Measurements from ENCODE around the genes HOXB5 and PRAC1.

GRCh38 chr17:48439952-48440591, 10.1 kb upstream of the SKAP1 start:
- PRO-cap, result no peak

DNA sequence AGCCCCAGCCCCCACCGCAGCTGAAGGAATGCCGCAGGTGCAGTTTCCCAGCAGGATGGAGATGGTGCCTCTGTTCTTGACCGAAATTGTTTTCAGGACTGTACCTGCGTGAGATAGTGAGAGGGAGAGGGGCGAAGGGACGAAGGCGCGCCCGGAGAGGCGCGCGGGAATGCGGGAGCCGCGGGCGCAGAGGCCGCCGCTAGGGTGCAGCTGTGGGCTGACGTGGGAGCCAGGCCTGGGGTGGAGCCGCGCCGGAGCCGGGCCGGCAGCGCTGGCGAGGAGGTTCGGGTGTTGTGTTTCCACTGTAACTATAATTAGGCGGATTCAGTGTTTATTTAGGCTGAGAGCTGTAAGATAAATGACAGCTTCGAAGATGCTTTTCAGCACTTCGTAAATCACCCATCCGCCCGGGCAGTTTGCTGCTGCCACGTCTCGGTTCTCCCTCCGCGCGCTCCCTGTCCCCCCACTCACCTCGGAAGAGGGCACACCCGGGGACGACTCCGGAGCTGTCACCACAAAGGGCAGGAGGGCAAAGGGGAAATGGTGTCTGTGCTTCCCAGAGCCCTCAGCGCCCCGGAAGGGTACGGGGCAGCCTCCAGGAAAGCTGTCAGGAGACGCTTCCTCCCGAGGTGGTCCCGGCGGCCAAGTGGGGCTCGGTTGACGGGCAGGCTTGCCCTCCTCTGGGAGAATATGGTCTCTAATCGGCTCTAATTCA, 38.2 kb downstream of the HOXB1 start:
- PRO-cap, result no peak

DNA sequence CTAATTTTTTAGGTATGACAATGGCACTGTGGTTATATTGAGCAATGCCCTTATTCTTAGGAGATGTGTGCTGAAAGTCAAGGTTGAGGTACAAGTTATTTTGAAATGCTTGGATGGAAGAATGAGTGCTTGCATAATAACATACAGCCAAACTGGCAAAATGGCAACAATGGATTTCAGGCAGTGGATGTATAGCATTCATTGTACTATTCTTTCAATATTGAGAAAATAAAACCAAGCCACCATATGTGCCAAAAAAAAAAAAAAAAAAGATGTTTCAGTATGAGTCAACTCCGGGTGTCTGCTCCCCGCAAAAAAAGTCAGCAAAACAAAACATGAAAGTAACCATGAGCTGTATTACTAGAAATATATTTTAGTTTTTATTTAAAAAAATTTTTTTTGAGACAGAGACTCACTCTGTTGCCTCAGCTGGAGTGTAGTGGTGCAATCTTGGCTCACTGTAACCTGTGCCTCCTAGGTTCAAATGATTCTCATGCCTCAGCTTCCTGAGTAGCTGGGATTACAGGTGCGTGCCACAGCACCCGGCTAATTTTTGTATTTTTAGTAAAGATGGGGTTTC, 19.8 kb downstream of the HOXB1 start:
- PRO-cap, result no peak

DNA sequence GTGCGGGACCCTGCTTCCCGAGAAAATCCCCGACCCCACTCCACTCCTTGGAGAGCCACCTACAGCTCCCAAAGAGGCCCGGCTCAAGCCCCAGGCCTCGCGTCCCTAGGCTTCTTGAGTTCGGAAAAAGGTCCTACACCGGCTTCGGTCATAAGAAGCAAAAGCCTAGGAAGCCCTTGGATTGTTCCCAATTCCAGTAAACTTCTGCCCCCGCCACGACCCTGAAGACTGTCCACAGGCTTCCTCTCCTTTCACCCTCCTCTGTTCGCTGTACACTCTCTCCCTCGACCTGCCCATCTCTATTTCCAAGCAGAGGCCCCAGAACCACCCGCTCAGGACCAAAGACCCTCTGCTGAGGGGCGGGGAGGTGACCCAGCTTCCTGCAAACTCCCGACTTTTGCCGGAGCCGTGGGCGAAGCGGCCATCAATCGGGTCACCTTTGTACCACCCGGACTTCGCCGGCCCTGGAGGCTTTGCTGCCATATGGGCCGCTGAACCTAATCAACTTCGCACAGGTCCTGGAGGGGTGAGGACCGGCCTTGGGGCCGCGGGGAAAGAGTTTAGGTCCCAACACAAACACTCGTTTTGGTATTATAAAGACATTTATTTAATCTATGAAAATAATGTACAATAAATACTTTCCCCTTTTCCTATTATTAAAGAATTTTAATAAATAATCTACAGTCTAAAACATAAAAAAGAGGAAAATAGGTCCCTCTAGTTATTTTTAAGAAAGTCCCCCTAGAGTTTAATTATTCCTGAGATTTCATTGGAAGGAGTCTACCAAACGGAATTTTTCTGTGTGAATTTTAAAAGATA, 2.6 kb downstream of the HOXB2 start:
- PRO-cap, result no peak

GRCh38 chr17:48543191-48543714, 1.7 kb downstream of the HOXB2 start:
- PRO-cap, result no peak

DNA sequence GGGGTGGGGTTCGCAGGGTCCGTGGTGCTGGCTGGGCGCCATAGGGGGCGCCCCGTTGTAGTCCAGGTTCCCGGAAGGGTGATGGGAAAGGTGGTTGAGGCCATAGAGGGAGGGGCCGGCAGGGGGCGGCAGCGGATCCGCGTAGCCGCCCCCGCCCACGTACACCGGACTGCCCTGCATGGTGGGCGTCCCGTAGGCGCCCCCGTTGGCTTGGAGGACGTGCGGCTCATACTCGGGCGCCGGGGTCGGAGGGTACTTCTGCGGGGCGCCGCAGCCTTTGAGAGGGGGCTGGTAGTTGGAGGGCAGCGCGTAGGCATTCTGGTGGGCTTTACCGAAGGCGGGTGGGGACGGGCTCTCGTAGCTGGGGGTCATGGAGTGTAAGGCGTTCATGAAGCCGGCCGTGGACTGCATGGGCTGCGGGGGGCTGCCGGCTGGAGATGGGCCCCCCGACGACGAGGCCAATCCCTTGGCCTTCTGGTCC, 5.5 kb upstream of the HOXB2 start:
- PRO-cap, result no peak

DNA sequence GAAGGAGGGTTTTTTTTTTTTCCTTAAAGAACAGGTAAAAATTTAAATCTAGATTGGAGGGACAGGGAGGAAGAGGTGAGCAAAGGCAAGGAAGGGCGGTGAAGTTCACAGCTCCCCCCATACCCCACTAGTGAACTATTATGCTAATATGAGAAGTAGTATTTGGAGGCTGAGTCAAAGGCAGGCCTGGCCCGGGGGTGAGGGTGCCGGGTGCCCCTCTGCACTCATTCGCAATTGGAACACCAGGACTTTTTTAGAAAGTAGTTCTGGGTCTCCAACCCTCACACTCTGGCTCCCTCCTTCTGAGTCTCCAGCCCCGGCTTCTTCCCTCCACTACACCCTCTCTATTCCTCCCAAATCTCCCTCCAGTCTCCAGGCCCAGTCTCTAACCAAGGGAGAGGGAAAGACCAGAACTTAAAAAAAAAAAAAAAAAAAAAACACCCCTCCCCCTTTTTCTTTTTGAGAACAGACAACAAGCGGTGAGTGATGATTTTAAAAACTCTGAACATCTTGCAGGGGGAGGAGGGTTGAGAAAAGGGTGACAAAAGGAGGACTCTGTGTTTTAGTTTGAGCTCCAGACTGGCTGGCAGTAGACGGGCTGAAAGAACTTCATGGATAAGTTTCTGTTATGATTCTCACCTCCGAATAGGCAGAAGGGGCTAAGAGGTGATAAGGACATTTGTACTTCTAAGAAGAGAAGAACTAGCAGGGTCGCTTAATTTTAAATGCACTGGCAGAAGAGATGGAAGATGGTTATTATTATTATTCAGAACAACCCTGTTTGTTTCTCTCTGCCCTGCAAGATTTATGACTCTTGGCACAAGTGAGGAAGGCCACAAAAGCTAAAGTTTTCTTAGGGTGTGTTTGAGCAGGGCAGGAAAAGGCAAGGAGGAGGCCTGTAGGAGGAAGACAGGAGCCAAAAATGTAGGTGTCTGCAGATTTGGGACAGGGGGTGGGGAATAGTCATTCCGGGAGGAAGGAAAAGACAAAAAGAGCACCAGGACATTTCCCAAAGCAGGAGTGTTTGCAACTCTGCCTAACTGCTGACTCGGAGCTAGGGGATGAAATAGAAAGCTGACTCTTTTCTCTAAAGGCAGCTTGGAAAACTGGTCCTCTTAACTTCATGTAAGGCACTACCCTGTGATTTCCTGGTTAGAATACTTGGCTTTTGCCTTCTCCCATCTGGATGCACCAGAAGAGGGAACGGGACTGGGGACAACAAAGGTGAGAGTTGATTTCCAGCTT, 11.6 kb upstream of the HOXB2 start:
- PRO-cap, result no peak

DNA sequence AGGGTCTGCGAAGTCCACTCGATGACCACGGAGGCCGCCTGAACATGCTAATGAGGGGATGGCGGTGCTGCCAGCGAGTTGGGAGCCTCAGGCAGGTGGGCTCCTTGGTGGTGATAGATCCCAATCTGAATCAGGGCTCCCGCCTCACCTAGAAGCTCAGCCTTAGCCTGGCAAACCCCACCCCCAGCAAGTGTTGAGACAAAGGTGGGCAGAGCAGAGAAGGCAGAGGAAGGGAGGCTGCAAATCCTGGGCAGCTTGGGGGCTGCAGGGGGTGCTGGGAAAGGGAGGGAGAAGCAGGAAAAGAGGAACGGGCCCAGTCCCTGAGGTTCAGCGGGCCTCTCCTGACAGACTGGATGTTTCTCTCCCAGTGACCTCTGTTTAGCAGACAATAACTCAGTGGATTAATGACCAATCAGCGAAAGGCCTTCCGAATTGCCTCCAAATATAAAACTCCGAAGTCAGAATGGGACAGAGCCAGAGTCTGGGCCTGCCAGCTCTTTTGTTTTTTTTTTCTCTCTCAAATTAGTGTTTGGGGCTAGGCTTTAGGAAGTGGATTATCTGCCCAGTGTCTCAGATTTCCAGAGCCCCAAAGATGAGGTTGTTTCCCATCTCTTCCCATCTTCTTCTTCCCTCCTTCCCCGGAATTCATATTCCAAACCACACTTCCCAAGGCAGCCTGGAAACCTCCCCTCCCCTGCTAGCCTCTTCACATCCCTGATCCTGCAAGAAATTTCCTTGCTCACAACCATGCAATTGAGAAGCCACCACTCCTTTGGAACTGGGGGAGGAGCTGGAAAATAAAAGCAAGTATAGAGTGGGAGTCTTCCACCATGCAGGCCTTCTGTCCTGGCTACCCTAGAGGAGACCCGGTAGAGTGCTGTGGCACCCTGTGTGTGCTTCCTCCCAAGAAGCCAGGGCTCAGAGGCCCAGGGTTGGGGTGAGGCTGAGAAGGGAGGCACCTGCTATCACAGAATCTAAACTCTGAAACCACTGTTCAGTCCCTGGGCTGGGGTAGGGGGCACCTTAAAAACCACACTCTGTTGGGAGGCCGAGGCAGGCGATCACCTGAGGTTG, 15.3 kb upstream of the HOXB2 start:
- PRO-cap, result no peak

DNA sequence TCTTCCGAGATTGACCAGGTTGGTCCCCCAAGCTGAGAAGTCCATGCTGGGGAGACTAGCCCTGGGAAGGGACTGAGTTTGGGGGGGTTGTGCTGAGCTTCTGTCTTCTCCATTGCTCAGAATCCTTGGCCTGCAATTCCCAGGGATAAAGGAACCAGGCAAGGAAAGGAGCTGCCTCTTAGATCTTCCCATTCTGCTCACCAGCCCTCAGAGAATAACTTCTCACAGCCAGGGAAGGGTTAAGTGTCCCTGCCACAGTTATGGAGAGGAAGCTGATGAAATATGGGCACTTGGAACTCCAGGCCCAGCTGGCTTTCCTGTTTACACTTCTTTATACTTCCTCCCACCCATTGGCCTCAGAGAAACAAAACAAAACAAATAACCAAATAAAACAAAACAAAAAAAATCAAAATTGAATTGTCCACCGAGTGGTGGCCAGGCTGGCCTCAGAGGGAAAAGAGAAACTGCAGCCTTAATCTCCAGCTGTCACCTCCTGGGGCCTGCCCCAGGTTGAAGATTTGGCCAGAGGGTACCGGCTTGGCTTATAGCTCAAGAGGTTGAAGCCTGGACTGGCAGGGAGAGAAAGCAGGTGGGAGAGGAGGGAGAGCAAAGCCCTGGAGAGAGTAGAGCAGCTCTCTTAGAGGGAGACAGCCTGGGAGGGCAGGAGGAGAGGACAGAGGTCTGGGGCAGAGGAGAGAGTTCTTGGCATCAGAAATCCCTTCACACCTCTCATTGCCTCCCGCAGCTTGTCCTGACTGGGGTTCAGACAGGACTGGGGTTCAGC, 2.4 kb downstream of the HOXB3 start:
- PRO-cap, result no peak

GRCh38 chr17:48592973-48593882, at the start of gene HOXB5:
HOXB5 (minus strand) TSS chr17:48593779.
- PRO-cap, result no peak

DNA sequence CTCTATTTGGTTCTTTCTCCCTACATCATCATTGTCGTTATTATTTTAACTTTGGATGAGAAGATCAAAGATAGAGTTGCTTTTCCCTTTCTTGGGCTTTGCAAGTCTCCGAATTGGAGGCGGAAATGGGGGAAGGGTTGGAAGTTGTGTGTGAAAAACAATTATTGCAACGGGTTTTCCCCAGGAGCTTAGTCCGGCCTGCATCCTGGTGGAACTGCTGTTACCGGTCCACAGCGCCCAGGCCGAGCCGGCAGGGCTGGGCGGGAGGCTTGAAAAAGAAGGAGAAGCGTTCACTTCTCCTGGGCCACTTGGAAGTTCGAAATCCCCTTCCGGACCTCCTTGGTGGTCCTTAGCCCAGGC, 639 bp upstream of the HOXB5 start:
- PRO-cap, result no peak

GRCh38 chr17:48598803-48599083, 5.2 kb upstream of the HOXB5 start:
- PRO-cap, result no peak

DNA sequence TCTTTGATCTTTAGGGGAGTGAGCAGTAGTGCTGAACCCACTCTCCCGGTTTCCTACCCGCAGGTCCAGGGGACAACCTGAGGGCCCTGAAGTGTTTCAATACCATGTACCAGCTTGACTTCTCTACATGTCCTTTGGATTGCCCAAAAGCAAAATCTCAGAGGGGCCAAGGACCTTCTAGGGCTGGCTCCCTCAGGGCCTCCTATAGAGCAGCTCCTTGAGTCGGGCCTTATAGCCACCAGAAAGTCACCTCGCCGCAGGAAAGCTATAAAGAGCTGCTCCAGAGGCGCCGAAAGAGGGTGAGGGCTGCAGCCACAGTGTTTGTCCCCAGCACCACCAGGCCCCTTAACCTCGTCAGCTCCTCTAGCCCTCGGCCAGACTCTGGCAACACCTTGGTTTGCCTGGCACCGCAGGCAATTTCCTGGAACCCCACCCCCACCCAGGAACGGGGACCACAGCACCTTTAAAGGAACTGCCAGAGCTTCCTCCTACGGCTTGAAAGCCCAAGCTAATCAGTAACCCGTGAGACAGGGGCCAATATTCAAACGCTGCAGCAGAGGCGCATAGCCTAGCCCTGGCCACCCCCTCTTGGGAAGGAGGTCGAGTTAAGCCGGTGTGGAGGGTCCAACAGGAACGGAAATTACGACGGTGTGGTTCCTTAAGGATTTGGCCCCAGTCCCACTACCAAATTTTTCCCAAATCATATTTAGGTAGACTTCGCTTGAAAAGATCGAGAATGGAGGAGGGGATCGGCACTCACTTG, 3.2 kb downstream of the HOXB6 start:
- PRO-cap, result no peak

GRCh38 chr17:48605533-48605942, 752 bp upstream of the HOXB6 start:
- PRO-cap, result no peak

DNA sequence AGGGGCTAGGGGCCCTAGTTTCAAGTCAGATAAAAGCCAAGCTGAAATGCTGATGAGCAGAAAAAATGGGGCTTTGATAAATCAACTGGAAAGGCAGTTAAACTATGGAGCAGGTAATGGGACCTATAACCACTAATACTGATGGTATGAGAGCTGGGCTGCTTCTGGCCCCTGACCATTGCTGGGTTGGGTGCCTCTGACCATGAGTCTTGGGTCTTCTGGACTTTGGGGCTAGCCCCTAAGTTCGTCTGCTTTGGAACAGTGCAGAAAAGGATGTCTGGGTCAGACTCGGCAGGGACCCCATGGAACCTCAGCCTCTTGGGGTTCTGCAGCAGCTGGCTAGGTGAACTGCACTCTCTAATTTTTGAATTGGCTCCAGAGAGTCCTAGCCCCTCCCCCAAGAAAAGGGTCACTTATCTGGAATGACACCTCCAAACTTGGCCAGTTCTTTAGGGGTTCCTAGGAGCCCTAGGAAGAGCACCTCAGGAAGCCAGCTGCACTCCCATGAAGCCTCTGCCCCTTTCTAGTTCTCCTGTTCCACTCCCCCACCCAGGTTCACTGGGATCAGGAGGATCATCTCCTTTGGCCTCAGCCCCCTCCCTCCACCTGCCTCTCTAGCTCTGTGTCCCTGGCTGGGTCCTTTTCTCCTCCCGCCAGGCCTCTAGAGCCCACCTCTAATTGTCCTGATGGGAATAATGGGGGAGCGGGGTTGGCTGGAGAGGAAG, 1.4 kb downstream of the HOXB7 start:
- PRO-cap, result no peak

DNA sequence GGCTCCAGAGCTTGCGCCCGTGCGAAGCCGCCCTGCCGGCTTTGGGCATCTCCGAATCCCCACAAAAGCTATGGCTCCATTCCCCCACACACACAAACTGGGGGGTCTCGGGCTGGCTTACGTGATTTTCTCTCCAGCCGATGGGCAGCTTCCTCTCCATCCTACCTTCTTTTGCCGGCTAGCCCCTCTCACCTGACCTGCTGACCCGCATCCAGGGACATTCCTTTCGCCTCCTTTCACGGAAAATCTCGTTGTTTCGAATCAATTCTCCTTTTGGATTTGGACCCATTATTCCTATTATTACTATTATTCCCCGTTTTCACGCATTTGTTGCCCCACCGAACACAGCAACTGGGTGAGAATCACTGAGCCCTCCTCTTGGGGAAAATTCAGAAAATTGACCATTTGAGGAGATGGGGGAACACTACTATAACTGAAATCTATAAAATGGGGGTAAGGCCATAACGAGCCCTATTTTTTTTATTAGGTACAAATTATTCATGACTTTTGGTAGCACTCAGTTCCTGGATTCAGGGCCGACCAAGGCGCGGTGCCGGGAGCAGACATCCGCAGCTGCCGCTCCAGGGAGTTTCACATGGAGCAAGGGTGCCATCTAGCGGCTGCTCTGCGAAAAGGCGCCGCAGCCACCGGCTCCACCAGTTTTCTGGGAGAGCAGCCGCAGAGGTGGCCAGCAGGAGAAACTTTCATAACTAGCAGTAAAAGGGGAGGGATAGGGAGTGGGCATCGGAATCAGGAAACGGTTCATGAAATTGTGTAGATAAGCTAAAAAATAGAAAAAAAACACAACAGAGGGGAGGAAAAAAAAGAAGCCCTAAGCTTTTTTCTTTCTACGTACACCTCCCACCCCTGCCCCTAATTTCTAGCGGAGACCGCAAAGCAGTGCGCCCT, 3.3 kb upstream of the HOXB8 start:
- PRO-cap, result no peak

DNA sequence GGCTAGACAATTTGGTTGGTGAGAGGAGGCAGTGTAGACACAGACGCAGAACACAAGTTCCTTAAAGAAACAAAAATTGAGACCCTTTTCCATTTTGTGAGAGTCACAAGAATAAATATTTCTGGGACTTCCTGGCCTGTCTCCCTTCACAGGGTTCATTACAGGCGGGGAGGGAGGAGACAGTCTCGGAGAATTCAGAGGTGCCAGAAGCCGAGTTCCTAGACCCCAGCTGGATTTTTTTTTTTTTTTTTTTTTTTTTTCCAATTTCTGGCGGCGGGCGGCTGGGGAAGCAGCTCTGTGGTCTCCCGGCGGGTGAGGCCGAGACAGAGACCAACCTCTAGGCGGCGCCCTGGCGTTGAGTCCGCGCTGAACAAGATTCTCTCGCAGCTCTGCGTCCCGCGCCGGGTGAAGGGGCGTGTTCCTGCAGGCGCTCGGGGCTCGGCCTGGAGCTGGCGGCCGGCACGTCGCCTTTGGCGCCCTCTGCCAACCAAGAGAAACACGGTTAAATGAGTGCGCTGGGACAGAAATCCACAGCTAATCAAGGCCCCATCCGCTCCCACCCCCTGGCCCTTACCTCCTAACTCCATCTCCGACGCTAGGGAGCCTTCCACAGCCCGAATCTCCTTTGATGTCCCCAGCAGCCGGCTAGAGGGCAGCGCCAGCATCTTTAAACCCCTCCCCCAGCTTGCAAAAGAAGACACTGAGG, 10.3 kb upstream of the HOXB9 start:
- PRO-cap, result no peak

DNA sequence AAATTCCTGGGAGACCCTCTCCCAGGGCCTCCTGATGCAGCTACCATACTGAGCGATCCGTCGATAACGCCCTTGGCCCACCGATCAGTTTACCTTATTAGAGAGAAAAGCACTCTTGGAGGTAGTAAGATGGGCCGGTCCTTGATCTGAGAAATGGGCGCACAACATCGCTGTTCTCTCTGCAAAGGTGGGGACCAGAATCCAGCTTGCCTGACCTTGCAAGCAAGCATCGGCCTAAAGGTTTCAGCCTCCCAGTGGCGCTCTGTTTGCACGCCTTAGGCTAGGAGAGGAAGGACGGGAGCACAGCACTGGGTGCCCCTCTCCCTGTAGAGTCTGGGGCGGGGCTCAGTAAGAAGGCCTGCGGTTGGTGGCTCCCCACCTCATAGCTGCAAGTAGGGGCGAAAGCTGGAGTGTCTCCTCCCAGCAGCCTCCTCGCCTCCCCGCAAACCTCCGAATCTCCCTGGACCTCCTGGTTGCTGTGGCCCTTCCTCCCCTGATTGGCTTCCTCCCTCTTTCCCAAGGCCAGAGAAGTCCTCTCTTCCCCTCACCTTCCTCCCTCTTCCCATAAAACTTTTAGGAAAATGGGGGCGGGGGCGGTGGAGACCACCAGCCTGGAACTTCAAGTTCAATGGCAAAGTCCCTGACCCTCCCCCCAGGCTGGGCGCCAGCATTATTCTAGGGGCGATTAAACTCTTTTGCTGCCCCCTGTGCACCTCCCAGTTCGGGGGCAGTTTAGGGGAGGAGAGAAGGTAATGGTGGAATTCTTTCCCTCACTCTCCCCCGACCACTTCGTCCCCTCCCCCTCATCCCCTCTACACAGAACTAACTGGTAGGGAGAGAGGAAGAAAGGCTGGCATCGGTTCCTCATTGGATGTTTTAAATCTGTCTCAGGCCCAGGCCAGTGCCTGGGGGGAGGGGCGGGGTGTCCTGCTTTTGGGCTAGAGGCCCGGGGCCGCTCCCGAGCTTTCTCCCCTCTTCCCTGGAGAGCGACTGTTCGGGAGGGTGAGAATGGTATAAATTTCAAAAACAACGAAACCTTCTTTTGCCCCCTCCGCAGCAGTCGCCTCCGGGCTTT, at the start of gene PRAC1:
Gene PRAC1 (minus strand): TSS at position 294 of the 1,075 bp plus-strand sequence.
- PRO-cap, result no peak

DNA sequence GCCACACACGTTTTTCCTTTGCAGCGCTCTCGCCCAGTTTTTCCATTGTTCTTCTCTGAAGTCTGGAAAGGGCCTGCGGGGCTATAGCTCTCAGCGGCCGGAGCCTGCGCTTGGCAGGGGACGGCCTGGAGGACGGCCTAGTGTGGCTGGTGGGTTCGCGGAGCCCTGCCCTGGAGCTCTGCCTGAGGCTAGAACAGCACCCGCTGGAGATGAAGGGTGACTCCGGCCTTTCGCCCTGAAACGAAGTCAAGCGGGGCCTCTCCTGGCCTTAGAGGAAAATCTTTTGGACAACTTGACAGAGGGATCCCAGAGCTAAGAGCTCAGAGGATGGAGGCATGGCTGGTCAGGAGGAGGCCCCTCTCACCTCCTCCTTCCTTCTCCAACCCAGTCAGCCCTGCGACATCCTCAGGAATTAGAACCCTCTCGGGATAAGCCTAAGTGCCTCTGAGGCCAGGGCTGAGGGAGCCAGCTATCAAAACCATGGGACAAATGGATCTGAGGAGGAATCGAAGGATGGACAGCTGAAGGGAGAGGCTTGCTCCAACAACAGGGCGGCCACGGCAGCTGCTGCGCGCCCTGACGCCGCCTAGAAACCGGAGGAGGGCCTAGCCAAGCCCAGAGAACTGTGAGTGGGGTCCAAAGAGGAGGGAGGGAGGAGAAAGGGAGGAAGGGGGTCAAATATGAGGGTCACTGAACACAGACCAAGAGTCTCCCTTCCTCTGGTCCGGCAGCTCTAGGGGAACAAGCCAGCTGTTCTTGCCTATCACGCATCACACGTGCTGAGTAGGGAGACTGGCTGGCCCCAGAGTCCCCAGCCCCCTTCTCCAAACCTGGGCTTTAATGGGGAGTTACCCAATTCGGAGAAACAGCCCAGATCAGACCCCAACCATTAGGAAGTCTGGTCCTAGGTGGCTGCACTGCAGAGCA, 5.7 kb upstream of the HOXB13 start:
- PRO-cap, result no peak

DNA sequence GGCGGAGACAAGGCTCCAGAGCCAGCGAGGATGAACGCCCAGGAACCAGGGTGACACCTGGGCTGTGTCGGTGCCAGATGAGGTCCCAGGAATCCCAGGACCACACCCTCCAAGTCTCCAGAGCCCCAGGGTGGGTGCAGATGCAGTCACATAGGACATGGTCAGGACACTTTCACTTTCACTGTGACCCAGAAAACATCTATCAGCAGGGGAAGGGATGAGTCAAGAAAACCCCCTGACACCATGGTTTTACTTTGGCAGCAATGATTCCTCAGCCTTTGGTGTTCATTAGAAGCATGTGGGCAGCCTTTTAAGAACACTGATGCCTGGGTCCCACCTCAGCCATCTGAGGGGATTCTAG, 25.4 kb downstream of the TTLL6 start:
- PRO-cap, result no peak